Epithelial cell of alveolus of lung (primary cell): Measurements from ENCODE around the genes LRRD1 and PON2.

DNA sequence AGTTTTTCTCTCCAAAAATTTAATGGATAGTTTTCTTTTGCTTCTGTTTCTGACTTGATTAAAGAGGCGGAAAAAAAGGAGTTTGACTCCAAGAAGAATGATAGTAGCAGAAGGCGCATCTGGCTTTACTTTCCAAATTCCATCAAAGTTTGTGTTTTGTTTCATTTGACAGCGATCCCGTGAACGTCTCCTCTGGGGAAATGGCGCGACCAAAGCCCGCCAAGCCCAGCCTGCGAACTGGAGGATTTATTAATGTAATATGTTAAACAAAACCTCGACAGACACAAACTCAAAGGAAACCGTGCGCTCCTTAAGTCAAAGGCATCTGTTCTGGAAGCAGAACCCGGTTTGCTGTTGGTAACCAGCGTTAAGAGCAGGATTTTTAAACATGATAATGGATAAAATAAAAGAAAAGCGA is 564 bp upstream of the FZD1 start:
- RAMPAGE, long total RNA: no peak
- RRBS: no CpG with 5 or more reads among the region's 15 CpGs

GRCh38 chr7:91941705-91941850 is 916 bp downstream of the AKAP9 start:
- RAMPAGE, long total RNA: no peak
- RRBS: no CpG with 5 or more reads among the region's 2 CpGs

GRCh38 chr7:92096654-92097365 is 37.5 kb downstream of the CYP51A1 start:
- RAMPAGE, long total RNA: no peak
- RRBS: no CpG with 5 or more reads among the region's 14 CpGs

DNA sequence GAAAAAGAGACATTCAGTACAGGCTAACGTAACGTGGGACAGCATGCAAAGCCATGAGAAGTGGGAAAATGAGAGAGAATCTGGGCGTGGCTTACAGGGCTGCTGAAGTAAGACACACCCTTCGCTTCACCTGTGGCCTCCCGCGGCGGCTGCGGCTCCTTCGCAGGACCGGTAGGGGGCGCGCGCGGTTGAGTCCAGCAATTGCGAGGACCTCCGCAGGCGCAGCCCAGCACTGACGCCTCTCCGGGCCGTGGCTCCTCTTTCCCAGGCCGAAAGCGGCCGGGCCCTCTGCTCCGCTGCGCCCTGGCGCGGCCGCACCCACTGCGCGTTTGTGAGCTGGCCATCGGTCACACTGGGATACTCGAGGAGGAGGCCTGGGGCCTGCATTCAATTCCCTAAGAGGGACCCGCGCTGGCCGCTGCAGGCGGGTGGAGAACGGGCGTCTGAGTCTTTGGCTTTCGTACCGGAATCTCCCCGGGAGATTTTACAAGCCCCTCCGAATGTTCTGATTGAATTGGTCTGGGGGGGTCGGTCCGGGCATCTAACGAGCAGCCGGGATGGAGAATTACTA is at the start of gene LRRD1:
Gene LRRD1, minus strand, starts transcription at position 266 of the 571 bp plus-strand sequence.
- RAMPAGE, long total RNA: no peak
- RRBS: 2% methylated on average over 11 of the region's 46 CpGs

GRCh38 chr7:92294633-92295490 is 49.1 kb downstream of the ANKIB1 start:
- RAMPAGE, long total RNA: no peak
- RRBS: no CpG with 5 or more reads among the region's 5 CpGs

DNA sequence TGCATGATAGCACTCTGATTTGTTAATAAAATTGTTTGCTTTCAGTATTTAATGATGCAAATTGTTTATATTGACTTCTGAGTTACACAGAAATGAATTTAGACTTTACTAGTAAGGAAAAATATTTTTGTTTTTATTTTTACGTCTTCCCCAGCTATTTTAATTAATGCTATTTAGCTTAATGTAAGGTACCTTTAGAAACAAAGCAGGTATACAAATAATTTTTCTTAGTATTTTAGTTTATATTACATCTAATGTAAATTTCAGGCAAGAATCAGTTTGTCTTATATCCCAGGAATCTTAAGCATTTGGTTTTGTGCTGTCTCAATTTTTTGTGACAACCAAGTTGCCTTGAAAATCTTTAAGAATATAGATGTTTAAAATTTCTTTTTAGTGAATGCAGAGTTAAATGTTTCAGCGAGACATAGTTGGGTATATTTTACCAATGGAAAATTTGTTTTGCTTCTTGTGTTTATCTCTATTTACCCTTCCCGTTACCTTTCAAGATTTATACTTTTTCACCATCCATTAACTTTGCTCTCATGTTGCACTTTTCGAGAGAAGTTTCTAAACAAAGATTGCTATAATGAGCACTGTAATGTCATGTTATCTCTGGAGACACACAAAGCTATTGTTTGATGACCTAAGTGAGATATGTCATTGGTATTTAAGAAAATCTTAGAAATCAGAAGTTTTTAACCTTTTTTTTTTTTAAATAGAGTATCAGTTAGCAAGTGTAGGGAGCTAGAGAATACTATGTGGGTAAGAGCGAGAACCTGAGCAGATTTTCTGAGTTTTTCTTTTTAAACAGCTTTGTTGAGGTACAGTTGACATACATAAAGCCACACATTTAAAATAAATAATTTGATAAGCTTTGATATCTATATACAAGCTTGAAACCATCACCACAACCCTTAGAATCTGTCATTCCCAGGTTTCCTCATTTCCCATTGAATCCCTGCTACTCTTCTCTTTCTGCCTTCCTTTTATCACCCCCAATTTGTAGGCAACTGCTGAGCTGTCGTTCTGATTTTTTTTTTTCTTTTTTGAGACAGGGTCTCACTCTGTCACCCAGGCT is 99.7 kb downstream of the ANKIB1 start:
- RAMPAGE, long total RNA: no peak
- RRBS: no CpG with 5 or more reads among the region's 6 CpGs

- RAMPAGE, long total RNA: no peak
- RRBS: no CpG with 5 or more reads among the region's 4 CpGs
These were observed 22.1 kb upstream of the FAM133B start for GRCh38 chr7:92612277-92612687.

DNA sequence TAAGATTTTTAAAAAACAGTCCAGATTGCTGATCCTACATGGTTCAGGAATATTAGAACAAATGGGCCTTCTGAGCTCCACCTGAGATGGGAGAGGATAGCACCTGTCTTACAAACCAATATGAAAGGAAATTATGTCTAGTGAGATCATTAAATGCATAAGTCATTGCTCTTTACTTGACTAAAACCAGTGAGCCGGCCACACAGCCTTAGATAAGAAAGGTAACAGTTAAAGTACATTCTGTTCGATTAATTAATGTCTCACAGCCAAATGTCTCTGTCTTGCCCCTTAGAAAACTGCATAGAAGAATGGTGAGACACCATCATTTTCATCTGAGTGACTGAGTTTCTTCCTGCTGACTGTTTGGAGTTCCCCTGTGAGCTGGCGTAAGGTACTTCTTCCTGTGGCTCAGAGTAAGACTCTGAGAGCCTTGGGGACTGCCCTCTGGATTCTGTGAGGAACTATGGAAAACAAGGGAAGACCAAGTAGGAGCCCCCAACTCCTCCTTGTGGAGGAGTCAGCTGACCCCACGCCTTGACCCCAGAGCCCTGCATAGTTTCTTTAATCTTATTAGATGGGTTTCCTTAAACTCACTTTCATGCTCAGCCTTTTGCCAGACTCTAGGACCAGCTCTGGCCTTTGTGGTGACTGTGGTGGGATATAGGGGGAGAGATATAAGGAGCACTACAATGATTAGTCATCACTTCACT is 51.6 kb upstream of the FAM133B start:
- RAMPAGE, long total RNA: no peak
- RRBS: no CpG with 5 or more reads among the region's 4 CpGs

DNA sequence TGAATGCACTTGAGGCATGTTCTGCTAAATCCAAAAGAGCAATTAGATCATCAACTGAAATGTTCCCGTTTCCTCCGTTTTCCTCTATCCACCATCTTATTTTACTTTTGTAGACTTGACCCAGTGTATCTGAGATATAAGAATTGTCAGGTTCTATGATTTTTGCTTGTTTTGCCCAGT is 15.3 kb downstream of the SAMD9 start:
- RAMPAGE, long total RNA: no peak
- RRBS: no CpG with 5 or more reads among the region's 2 CpGs

DNA sequence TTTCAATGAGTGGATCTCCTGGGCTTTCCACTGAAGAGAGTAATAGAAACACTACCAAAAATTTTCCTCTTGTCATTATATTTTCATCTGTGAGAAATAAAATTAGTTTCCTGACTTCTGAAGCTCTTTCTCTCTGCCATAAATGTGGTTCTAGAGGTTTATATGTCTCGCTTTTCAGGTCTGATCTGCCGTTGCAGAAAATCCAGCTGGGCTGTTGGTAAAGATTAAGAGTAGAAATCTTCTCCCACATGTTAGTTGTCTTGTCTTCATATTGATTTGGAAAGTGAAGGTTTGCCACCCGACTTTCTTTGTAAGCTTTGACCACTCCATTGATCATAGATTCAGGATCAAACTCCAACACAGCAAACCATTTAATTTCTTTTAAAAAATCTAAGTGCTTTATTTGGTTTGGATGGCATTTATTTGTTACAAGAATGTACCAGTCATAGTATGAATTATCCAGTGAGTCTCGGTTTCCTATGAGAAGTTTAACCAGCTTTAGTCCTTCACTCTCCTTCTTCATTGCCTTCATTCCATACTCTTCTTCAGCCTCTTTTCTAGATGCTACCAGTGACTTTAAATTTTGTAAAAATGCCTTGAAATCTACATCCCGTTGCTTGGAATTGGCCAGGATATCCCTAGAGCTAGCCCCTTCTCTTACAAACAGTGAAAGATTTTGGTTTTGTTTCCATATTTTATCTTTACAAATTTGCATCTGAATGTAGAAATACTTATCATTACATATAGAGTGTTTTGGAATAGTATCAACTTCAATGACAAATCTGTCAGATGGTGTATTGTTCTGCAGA is 13.7 kb downstream of the SAMD9L start:
- RAMPAGE, long total RNA: no peak
- RRBS: no CpG with 5 or more reads among the region's 5 CpGs

GRCh38 chr7:93146885-93147305 is 1.3 kb downstream of the SAMD9L start:
- RAMPAGE, long total RNA: no peak
- RRBS: no CpG with 5 or more reads among the region's 4 CpGs

DNA sequence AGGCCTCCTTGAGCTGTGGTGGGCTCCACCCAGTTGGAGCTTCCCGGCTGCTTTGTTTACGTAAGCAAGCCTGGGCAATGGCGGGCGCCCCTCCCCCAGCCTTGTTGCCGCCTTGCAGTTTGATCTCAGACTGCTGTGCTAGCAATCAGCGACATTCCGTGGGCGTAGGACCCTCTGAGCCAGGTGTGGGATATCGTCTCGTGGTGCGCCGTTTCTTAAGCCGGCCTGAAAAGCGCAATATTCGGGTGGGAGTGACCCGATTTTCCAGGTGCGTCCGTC is 97.5 kb downstream of the TFPI2 start:
- RAMPAGE, long total RNA: no peak
- RRBS: no CpG with 5 or more reads among the region's 18 CpGs

- RAMPAGE, long total RNA: no peak
- RRBS: no CpG with 5 or more reads among the region's 7 CpGs
These were observed 91.0 kb upstream of the COL1A2 start for GRCh38 chr7:94303690-94304195.

DNA sequence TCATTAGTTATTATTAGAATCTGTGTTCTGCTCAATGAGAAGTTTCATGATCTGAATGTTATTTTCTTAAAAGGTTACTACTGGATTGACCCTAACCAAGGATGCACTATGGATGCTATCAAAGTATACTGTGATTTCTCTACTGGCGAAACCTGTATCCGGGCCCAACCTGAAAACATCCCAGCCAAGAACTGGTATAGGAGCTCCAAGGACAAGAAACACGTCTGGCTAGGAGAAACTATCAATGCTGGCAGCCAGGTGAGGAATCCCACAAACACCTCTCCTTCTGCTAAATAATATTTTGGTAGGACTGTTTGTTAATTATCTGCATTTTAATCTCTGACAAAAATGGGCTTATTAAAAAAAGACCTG is 33.5 kb downstream of the COL1A2 start:
- RAMPAGE, long total RNA: start-site peak on the plus strand centred at position 172 of the sequence, 158 bp wide, 725 and 278 reads in 2 replicates
- RRBS: no CpG with 5 or more reads among the region's 3 CpGs

- RAMPAGE, long total RNA: no peak
These were observed 20.3 kb downstream of the PPP1R9A start for GRCh38 chr7:94927646-94928212.

- RAMPAGE, long total RNA: no peak
- RRBS: no CpG with 5 or more reads among the region's 10 CpGs
These were observed 119.8 kb downstream of the PPP1R9A start for GRCh38 chr7:95027226-95027618.

DNA sequence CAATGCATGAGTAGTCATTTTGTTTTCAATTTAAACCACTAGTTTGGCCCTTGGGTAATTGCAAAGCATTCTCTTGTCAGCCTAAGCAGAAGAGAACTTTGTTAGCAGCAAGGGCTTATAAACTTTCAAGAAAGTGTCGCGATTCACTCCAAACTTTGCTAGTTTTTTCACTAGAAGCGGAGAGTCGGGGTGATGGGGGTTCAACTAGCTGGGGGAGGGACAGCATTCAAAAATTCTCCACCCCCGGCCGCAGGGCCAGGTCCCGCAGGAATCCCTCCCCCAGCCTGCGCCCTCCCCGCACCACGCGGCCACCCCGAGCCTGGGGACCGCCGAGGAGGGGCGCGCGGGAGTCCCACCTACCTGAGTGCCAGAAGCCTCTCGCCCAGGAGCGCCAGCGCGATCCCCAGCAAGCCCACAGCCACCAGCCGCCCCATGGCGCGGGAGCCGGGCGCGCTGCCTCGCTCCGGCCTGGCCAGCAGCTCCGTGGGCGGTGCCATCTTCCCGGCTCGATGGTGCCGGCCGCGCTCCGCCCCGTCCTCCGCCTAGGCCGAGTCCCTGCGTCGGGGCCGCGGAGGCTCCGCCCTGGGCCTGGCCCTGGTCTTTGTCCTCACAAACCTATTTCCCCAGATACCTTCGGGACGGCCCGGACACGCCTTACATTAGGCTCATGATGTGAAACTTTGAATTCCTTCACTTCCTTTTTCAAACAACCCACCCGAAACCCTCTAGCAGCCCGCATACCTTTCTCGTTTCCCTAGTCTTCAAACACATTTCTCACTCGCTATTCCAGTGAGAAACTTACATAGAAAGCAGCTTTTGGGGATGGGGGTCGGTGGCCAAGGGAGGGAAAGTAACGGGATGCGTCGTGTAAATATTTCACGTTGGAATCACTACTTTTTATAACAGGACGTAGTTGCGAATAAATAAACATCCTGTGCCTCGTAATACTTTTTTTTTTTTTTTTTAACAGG is at the start of gene PON2:
Gene PON2, minus strand, starts transcription at position 511 of the 971 bp plus-strand sequence.
- RAMPAGE, long total RNA: start-site peak on the minus strand centred at position 477 of the sequence, 63 bp wide, 1,518 and 2,092 reads in 2 replicates
- RRBS: 0% methylated on average over 3 of the region's 61 CpGs

- RAMPAGE, long total RNA: no peak
- RRBS: no CpG with 5 or more reads among the region's 6 CpGs
These were observed 51.3 kb downstream of the PDK4 start for GRCh38 chr7:95544820-95545697.

DNA sequence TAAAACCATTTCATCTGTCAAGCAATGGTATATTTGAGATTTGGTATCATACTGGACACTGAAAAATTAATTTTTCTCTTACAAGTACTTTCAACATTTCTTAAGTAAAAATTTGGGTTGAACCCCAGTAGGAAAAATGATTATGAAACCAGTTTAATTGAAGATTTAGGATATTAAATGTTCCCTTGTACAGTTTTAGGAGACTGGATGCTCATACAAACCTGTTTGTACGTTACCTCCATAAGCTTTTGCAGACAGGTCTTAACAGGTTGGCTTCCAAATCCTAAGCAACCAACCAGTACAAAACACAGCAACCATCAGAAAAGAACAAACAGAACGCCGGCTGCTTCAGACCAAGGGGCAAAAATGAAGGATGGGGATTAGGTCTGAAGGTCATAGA is 49.3 kb upstream of the PDK4 start:
- RAMPAGE, long total RNA: no peak
- RRBS: no CpG with 5 or more reads among the region's 3 CpGs

DNA sequence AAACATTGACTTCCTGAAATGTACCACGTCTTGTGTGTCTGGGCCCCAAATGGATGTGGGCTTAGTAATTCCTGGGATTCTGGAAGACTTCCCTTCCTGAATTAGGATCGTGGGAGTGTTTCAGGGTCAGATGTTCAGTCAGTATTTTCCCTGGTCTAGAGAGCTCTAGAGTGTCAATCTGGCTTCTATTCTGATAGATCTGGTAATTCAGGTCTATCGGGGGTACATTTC is 11.6 kb downstream of the DYNC1I1 start:
- RAMPAGE, long total RNA: no peak
- RRBS: no CpG with 5 or more reads among the region's 3 CpGs